M059J (cell line): ENCODE data around the gene OR6J1.

DNA sequence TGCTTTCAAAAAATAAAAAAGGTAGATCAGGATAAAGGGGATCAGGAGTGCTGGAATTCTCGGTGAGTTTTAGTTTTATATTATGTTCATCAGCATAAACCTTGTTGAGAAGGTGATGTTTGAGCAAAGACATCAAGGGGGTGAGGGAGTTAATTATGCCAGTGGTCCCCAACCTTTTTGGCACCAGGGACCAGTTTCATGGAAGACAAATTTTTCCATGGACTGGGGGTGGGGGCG lies 6.2 kb downstream of the OR4E2 start:
- RAMPAGE, long total RNA = no peak

- RAMPAGE, long total RNA = no peak
These were observed 49.9 kb upstream of the OR4E1 start for GRCh38 chr14:21723465-21723967.

DNA sequence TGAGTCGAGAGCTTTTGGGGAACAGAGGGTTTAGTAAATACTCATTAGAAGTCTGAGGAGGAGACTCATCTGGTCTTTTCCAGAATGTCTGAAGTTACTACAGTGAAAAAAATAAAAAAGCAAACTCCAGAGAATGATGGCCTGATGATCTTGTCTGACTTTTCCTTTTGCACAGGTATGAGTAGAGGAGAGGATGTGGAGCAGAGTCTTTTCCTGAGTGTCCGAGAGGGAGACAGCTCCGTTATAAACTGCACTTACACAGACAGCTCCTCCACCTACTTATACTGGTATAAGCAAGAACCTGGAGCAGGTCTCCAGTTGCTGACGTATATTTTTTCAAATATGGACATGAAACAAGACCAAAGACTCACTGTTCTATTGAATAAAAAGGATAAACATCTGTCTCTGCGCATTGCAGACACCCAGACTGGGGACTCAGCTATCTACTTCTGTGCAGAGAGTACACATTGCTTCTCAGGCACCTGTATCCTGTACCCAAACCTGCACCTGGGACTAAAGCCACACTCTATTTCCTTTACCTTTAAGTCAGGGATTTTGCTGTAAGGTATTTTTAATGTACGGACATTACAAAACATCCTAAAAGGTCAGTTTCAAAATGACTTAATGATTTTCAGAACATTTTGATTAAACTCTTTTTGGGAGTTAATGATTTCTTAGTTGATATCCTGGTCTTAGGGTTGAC lies 75.8 kb upstream of the OR4E1 start:
- RAMPAGE, long total RNA = no peak

- RAMPAGE, long total RNA = no peak
These were observed 177.9 kb upstream of the OR4E1 start for GRCh38 chr14:21851477-21851986.

- RAMPAGE, long total RNA = no peak
These were observed 397.6 kb upstream of the OR4E1 start for GRCh38 chr14:22071093-22071656.

DNA sequence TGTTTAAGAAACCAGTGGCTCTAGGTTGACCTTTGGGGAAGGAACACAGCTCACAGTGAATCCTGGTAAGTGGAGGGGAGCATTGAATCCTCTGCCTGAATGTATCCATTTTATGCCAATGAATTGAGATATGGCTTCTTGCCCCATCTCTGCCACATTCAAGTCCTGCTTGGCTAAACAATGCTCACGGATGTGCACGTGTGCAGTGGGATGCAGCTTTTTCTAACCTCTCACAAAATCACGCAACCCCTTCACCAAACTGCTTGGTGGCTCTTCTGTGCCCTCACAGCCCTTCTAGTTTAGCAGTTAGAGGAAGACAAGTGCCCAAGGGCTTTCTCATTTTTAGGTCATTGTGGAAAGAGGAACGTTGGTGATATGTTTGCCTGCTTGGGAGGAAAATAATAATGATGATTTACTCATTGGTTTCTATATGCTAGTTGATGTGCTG lies 111.3 kb downstream of the DAD1 start:
- RAMPAGE, long total RNA = no peak

- RAMPAGE, long total RNA = no peak
These were observed 81.7 kb downstream of the DAD1 start for GRCh38 chr14:22507169-22507904.

DNA sequence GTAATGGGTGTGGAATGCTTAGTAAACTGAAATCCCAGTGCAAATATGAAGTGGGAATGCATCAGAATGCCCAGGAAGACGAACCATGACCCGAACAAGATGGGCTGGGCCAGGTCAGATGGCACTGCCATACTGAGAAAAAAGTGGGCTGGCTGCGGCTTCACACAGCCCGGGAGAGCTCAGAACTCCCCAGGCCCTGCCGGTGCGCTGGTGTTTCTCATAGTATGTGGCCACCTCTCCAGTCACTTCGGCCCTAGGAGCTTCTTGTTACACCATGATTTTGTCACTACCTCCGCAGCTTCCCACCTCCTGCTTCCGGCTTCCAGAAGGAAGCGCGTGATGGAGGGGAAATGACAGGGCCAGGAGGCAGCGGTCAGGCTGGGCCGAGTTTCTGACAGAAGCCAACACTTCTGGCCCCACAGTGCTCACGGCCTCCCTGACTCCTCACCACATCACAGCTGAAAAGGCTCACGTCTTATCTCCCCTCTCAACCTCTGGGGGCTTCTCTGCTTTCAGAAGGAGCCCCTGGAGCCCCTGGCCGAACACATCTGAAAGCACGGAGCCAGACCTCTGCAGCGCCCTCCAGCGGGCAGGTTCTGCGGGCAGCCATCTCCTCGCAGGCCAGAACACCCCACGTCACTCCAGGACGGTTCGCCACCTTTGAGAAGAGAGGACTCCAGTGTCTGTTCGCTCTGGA lies 30.7 kb downstream of the DAD1 start:
- RAMPAGE, long total RNA = no peak

GRCh38 chr14:22644144-22644550 lies at the start of gene OR6J1:
Gene OR6J1, minus strand, starts transcription at chr14:22644352.
- RAMPAGE, long total RNA = no peak

DNA sequence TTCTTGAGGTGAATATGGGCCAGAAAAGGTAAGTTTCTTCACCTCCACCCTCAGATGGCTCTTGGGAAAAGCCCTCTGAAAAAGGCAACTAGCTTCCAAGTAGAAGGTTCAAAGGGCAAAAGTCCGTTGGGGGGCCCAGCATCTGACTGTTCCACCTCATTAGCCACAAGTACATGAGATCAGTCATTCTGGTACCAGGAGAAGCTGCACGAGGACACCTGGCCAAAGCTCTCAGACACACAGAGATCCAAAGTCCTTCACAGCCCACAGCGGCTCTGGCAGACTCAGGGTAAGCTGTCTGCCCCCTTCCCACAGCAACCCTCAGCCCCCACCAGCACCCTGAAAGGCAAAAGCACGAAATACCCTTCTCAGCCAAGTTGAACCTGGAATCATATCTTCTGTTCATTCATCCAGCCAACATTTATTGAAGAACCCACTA lies 19.1 kb downstream of the SLC7A7 start:
- RAMPAGE, long total RNA = no peak

- RAMPAGE, long total RNA = no peak
These were observed 16.5 kb downstream of the MMP14 start for GRCh38 chr14:22852629-22853527.

DNA sequence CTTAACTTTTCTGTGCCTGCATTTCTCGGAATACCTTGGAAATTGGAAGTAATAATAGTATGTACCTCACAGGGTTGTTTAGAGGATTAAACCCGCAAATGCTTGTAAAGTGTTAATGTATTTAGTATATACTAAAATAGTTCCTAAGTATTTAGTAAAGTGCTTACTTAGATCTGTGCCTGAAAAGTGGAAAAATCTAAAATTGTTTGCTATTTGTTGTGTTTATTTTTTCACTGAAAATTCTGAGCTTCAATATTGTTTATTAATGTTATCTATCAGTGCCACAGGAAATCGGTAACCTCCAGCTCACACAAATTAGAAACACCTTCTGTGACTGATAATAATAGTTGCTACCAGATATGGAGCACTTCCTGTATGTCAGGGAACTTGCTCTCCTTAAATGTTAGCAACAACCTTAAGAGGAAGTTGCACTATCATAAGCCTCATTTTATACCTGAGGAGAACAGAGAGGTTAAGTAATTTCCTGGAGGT lies 779 bp upstream of the LRP10 start:
- RAMPAGE, long total RNA = no peak

DNA sequence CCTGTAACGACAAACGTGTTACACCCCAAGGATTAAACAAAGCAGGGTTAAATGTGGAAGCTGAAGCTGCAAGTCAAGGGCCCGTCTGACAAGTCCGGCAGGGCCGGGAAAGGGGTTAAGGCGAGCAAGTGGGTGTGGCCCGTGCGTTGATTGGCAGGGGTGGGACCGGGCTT lies 90 bp upstream of the LRP10 start:
- RAMPAGE, long total RNA = no peak

GRCh38 chr14:22872874-22873275 lies 1.3 kb downstream of the LRP10 start:
- RAMPAGE, long total RNA = no peak

DNA sequence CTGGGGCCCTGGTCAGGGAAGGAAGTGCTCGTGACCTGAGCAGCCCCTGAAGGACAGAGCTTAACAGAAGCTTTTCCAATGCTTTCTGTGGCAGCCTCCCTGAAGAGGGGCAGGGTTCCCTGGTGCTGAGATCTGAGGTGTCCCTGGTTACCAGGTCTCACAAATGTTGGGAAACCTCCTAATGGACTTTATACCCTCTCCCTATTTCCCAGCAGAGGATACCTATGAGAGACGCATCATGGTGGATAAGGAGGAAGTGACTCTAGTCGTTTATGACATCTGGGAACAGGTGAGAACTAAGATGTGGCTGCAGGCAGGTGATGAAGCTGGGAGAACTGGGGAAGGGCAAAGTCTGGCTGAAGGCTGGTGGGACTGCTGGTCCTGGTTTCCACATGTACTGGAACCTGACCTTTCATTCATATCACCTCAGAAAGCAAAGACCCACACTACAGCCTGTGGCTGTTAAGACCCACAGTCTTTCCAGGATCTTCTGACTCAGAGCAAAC lies 2.1 kb downstream of the REM2 start:
- RAMPAGE, long total RNA = no peak

DNA sequence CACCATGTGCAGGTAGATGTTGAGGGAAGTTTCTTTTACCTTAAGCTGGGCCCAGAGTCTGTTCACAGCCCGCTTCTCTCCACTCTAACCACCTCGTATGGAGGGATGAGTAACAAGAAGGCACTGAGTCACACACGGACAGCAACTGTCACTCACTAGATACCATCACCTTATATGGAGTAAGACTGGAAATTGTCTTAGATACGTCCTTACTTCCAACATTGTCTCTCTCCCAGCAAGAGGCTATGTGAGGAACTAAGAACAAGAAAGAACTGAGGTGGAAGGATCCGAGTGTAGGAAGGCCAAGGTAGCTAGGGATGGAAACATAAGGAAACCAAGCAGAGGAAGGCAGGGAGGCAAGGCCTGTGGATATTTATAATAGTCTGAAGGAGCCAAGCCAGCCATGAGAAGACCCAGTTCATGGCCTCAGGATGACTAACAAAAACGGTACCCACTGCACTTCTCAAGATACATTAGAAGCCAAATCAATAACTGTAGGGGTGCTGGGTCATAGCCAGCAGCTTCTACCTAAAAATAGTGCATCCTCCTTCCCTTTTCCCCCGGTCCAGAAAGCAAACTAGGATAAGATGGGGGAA lies 15.5 kb downstream of the REM2 start:
- RAMPAGE, long total RNA = no peak

DNA sequence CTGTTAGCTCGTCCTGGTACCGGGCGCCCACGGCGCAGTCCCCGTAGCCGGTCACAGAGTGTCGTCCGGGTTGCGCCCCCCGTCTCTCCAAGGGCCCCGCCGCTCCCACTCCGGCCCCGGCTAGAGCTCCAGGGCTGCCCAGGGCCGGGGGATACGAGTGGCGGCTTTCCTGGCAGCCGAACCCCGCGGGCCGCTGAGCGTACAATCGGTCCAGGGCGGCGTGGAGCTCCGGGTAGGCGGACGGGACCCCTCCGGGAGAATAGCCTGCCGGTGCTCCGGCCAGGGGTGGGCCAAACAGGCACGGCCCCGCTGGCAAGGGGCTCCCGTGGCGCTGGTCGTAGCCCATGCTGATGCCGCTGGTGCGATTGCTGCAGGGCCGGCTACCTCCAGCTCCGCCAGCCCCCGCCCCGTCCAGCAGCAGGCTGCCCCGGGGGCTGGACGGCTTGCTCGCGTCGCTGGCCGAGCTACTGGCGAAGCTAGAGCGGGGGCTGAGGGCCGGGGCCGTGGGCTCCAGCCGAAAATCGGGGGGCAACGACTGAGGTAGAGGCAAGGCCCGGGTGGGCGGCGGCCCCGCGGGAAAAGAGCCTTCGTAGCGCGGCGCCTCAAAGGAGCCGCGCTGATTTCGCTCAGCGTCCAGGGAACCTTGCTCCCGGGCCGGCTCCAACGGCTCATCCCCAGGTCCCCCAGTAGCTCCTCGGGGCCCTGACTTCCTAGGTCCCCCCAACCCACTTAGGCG lies 760 bp downstream of the AJUBA start:
- RAMPAGE, long total RNA = no peak

DNA sequence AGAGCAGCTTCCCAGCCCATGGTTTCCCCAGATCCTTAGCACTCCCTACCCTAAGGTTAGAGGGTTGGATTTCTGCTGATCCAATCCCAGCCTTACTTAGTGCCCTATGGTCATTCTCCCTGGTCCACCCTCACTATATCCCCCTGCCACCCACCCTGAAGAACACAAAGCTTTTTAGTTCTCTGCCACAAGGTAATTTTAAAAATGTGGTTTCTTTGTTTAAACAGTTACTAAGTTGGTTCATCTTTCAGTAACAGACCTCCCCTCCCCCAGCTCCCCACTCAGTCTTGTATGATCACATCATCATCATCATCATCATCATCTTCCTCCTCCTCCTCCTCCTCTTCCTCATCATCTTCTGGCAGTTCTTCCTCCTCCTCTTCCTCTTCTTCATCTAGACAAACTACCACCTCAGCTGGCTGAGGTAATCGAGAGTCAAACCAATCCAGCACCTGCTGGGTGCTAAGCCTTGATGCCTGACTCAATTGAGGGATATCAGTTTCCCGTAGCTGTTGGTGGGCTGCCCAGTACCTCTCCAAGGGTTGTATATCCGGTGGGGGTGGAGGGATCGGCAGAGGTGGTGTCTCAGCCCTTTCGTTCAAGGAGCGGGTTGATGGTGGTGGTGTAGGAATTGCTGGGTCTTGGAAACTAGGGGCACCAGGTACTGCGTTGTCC lies 10.5 kb downstream of the HOMEZ start:
- RAMPAGE, long total RNA = no peak

GRCh38 chr14:23300997-23302056 lies 1.3 kb downstream of the PPP1R3E start:
- RAMPAGE, long total RNA = no peak

DNA sequence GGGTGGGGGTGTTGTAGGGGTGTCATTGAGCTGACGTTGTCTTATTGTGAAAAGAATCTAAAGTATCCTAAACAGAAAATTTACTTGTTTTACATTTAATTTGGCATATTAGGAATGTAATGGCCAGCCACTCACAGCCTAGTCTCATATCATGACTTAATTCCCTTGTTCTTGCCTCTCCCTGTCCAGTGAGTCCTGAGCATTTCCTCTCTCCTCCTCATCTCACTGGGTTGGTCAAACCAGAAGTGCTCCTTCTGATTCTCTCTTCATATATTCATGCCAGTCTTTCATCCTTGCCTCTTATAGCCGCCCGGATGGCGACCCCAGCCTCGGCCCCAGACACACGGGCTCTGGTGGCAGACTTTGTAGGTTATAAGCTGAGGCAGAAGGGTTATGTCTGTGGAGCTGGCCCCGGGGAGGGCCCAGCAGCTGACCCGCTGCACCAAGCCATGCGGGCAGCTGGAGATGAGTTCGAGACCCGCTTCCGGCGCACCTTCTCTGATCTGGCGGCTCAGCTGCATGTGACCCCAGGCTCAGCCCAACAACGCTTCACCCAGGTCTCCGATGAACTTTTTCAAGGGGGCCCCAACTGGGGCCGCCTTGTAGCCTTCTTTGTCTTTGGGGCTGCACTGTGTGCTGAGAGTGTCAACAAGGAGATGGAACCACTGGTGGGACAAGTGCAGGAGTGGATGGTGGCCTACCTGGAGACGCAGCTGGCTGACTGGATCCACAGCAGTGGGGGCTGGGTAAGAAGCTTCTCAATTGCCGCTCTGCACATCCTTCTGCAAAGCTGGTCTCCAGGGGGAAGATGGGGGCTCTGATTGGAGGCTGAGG lies 1.0 kb downstream of the BCL2L2 start:
- RAMPAGE, long total RNA = no peak